Skeletal muscle cell (primary cell): Measurements from ENCODE around the genes GABPB1, USP50 and MYO5A.

GRCh38 chr15:50341731-50342159 lies 13.3 kb downstream of the GABPB1 start:
- RRBS: no CpG with 5 or more reads among the region's 7 CpGs

DNA sequence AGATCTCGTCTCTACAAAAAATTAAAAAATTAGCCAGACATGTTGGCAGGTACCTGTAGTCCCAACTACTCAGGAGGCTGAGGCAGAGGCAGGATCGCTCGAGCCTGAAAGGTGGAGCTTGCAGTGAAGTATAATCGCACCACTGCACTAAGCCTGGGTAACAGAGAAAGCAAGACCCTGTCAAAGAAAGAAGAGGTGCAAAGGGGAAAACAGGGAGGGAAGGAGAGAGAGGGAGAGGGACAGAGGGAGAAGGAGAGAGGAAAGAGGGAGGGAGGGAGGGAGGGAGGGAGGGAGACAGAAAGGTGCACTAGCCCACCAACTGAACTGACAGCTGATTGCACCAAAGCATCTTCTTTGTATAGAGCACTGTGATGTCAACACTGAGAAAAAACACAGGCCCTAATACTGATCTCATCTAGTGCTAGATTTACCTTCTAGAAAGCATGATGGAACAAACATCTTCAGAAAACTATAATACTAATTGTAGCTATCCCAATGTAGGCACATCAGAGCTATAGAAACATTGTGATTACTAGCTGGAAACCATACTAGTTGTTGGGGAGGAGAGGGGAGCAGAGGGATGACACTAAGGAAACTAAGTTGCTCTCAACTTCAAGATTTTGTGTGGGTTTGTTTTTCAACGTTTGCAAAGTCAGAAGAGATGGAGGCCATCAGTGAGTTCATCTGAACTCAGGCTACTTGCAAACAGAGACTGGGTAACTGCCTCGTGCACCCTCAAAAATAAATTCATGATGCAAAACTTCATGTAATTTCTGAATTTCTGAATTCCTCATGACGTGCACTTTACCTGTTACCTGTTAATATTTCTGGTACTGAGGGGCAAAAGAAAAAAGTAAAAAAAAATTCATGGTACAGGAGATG lies 3.4 kb downstream of the GABPB1 start:
- RRBS: no CpG with 5 or more reads among the region's 7 CpGs

DNA sequence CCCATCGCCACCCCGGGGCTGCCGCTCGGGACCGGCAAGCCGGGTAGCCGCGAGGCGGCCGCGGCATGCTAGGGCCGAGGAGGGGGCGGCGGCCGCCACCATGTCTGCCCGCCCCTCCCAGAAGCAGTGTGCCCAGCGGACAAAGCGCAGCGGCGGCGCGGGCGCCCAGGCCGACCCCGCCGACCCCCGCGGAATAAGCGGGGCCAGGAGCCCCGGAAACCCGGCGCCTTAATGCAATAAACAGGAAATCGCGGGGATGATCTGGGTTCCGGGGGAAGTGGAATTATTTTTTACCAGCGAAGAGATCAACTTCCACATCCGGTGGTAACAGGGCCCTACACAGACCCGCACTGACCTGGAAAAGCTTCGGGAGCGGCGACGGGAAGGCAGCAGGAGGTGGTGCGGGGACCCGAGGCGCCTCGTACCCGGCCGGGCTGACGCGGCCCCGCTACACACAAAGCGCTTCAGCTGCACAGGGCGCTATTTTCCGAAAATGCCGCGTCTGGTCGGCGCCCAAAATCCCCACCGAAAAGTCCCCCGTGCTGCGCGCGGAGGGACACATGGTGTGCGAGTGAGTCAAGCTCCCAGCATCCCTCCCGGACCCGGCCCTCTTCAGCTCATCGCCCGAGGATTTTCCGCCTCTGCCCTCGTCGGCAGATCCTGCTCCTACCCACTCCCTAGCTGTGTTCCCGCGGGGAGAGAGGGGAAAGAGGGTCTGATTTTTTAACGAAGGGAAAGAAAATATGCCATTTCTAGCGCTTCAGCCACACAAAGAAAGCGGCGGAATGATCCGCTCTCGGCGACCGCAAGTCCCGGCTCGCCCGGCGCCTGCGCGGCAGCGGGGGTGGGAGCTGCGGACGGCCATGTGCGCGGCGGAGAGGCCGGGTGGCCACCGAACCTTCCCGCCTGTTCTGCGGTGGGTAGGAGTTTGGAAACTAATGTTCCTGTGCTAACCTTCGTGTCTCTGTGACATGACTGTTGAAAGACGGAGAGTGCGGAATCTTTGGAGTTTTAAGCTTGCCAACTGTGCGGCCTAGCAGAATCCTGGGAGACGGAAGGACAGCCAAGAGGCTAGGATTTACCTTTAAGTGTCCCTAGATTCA lies at the start of gene GABPB1:
Gene GABPB1, minus strand, starts transcription at position 569 of the 1,103 bp plus-strand sequence.
- RRBS: under 1% methylated on average over 16 of the region's 102 CpGs

GRCh38 chr15:50546446-50546968 lies at the start of gene USP50:
USP50 (minus strand) TSS chr15:50546666.
- RRBS: no CpG with 5 or more reads among the region's 9 CpGs

GRCh38 chr15:50574394-50575153 lies 28.1 kb upstream of the USP50 start:
- RRBS: no CpG with 5 or more reads among the region's 3 CpGs

GRCh38 chr15:50635625-50635824 lies 51.1 kb downstream of the TRPM7 start:
- RRBS: no CpG with 5 or more reads among the region's 5 CpGs

GRCh38 chr15:50677007-50677479 lies 9.6 kb downstream of the TRPM7 start:
- RRBS: no CpG with 5 or more reads among the region's 4 CpGs

- RRBS: no CpG with 5 or more reads among the region's 6 CpGs
Observed at GRCh38 chr15:50767238-50768169, 2.0 kb upstream of the SPPL2A start.

DNA sequence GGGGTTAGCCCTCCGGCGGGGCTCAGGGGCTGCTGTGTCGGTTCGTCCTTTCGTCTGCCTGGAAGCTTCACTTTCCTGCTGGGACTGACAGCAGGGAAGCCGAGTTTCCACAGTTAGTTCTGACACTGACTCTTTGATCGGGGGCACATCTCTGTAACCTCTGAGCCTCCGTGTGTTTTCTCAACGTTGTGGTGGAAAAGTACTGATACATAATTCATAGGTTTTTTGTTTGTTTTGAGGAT lies 459 bp downstream of the AP4E1 start:
- RRBS: 0% methylated on average over 1 of the region's 9 CpGs

DNA sequence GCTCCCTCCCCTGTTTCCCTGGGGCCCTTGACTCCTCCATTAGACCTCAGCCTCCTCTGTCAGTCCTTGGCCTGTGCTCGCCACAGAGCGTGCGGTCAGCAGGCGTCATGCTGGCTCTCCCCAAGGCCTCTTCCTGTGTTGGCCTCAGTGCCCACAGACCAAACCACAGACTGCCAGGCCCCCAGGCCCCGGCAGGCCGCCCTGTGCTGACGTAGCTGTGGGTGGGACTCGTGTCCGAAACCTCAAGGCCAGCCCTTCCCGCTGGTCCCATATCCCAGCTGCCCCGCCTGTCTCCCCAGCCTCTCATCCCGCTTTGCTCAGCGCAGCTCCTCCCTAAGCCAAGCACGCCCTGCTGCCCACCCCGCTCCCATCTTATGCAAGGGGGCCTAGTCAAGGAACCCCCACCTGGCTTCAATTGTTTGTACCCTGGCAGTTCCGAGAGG lies 17.6 kb downstream of the TNFAIP8L3 start:
- RRBS: no CpG with 5 or more reads among the region's 16 CpGs

- RRBS: no CpG with 5 or more reads among the region's 1 CpG
Observed at GRCh38 chr15:51228400-51228649, 110.1 kb downstream of the CYP19A1 start.

- RRBS: no CpG with 5 or more reads among the region's 2 CpGs
Observed at GRCh38 chr15:51577061-51577401, 45.5 kb downstream of the DMXL2 start.

DNA sequence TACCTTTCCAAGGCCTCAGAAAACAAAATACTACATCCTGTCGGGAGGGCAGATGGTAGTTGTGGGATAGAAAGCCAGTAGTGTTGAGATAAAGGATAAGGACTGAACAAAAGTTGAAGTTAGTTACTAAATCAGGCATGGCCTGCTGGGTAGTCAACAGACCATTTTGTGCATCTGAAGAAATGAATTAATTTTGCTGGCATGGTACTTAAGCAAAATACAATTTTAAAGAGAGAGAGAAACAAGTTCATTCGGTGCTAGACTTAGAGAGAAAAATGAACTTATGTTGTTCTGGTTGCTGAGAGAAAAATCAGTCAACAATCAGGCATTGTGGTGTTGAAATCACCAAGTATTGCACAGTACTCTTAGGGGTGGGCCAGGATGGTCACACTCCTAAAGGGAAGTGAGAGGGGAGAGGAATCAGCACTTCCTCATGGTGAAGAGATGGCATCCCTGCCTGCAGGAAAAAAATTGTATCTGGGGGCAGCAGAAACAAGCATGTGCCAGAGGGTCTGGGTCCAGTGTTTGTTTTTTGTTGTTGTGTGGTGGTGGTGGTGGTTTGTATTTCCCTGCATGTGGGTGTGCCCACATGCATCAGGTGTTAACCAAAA lies 7.0 kb upstream of the DMXL2 start:
- RRBS: no CpG with 5 or more reads among the region's 2 CpGs

DNA sequence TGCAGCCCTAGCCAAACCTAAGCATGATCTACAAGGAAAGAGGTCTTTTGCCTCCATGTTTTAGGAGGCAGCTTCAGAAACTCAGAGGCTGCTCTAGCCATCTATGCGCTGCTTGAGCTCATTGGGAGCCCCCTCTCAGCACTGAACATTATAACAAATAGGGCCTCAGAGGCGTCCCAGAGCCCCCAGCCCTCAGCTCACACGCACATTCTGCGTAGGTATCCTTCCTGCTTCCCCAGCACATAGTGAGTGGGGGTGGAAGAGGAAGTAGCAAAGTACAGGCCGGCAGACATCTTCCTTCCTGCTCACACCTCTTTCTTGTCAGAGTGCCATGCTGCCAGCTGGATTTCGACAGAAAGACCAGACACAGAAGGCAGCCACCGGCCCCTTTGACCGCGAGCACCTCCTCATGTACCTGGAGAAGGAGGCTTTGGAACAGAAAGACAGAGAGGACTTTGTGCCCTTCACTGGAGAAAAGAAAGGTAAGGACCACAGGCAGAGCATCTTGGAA lies 16.6 kb downstream of the TMOD2 start:
- RRBS: no CpG with 5 or more reads among the region's 9 CpGs

- RRBS: no CpG with 5 or more reads among the region's 7 CpGs
Observed at GRCh38 chr15:51935471-51936747, 35.7 kb downstream of the LEO1 start.

DNA sequence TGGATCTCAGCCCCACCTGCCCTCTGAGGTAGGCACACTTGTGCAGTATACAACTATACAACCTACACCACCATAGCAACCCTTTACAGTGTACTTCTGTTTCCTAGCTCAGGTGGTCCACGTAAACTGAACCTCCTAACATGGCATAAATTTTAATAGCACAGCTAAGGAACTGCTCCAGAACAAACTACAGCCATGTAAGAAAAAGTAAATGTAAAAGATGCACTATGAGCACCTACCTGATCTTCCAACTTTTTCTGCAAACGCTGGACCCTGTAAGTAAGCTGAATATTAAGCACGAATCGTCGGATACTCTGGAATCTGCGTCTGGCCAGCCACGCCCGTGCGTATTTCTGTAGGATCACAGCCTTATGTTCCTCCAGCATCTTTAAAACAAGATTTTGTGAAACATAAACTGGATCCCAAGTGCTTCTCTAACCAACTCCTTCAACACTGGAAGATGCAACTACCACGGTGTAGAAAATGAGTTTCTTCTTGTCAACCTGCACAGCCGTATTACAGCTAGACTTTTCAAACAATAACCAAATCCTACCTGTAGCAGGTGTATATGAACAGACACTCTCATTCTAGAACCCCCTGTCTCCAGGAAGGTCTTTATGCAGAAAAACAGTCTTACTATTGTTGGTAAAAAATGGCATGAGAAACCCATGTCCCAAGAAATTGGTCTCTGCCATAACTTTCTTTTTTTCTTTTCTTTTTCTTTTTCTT lies 48.5 kb upstream of the GNB5 start:
- RRBS: no CpG with 5 or more reads among the region's 11 CpGs

GRCh38 chr15:52244131-52244751 lies 51.4 kb downstream of the MYO5C start:
- RRBS: 91% methylated on average over 2 of the region's 12 CpGs

- RRBS: 69% methylated on average over 4 of the region's 6 CpGs
Observed at GRCh38 chr15:52289449-52290296, 5.9 kb downstream of the MYO5C start.

DNA sequence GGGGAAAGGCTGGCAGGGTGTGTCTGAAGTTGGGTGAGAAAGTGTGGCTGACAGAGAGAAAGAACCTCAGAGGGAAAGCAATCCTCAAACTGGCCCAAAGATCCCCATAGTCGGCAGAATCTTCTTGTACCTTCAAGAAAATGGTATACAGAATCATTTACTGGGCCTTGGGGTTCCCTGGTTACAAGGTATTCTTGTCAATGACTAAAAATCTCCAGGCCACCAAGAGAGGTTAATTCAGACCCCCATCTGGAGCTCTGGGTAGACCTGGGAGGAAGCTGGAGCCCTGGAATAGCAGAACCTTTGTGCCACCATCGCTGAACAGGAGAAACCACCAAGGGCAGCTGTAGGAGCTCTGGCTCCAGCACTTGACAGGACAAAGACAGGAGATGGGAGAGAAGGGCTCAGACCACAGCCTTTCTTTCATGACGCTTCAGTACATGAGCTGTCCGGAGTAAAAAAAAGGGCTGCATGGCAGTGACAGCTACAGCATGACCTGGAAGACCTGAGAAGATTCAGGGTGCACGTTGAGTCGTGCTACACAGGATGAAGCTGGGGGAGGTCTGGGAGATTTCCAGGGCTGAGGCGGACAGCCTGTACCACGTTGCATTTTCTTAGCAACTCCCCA lies 15.2 kb upstream of the MYO5C start:
- RRBS: no CpG with 5 or more reads among the region's 8 CpGs

DNA sequence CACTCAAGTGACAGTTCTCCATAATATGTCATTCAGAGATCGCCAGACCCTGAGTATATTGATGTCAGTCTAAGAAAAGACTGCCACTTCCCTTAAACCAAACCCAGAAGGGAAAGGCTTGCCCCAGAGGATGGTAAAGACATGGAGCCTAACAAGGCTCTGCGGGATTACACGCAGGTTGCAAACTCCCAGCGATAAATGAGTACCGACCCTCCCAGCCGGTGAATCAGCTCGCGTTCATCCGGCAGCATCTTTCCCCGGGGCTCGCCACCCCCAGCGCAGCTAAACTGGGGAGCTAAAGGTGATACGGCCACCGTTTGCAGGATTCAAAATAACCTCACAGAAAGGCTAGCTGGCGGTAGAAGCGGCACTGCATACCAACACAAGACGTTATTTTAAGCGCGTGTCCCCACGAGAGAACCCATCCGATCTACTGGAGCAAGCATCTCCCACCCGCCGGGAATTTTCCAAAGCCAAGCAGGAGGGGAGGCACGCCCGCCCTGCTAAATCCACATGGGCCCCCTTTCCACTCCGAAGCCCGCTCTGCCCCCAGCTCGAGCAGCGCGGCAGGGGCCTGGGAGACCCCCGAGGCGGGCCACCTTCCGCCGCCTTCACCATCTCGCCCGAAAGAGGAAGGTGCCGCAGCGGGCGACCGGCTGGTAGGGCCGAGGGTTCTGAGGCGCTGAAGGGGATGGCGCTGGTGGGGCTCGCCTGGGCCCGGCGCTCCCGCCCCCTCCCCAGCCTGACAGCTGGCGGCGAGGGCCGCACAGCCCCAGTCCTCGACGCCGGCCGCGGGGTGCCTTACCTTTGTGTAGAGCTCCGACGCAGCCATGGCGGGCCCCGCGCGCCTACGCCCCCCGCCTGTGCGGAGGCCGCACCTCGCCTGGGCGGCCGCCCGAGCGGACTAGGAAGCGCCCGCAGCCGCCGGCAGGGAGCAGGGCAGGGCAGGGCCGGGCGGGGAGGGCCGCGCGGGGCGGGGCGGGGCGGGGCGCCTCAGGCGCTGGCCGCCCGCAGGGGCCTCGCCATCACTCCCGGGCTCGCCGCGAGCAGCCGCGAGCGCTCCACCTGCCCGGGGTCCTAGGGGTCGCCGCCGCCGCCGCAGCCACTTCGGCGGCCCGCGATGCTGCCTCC lies at the start of gene MYO5A:
Gene MYO5A, minus strand, starts transcription at position 906 of the 1,131 bp plus-strand sequence.
- RRBS: under 1% methylated on average over 26 of the region's 104 CpGs